Vein endothelial cell (primary cell): ENCODE data around the gene PRSS8.

DNA sequence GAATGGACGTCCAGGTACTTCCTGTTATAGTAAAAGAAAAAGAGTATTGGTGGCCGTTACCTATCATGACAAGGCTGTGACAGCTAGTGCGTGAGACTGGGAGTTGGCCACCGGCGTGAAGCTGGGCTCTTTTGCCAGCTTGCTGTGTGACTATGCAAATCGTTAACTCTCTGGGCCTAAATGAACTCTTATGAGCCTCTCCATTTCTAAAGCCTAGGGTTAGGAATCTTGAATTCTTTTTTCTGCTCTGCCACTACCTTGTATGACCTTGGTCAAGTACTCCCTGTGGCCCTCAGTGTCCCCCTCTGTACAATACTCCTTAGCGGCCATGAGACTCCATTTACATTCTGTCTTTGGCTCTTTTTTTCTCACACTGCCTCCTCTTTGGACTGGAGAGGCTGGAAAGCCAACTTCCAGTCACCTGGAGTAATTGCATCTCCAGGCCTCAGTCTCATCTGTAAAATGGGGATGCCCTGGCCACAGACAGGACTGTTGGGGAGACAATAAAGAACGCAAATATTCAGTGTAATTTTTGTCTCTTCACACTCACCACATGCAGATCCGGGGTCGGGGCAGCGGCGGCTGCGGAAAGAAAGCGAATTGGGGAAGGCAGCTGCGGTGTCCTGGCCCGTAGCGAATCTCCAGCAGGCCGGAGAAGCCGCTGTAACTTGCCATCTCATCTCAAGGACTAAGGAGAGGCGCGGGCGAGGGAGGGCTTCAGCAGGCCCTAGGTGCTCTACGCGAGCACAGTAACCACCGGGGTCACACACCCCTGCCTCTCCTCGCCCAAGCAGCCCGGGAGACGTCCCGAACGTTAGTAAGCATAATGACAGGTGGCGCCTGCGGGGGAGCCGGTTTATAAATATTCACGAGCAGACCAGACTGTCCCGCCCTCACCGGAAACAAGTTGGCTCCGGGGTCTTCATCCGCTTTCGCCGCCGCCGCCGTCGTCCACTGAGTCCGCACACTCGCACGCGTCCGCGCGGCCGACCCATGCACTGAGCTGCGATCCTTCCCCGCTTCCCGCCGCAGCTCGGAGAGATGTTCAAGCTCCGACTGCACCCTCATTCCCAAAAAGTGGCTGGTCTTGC, 869 bp downstream of the CFAP119 start:
- CAGE, long polyA plus RNA, result no peak

GRCh38 chr16:30805997-30806537, 19.1 kb upstream of the ZNF629 start:
- CAGE, long polyA plus RNA, result no peak

DNA sequence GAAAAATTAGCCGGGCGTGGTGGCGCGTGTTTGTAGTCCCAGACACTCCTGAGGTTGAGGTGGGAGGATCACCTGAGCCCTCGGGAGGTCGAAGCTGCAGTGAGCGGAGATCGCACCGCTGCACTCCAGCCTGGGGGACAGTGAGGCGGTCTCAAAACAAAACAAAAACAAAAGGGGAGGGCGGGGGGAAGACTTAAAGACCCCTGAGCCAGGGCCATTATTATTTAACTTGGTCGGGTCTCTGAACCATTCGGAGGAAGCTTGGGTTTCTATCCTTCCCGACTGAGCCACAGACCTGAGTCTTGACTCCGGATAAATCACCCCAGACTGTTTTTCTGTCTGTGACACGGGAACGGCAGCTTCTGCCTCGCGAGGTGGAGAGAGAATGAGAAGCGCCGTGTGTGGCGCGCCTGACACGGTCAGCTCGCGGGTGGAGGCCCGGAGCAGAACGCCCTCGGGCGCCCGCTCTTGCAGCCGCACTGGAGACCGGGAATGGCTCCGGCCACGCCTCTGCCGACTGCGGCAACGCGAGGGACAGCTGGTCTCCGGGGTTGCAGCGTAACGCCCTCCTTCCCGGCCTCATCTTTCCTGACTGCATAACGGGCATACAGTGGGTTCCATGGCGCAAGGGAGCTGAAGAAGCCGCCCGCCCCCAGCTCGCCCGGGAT, 19.3 kb downstream of the BCL7C start:
- CAGE, long polyA plus RNA, result no peak

- CAGE, long polyA plus RNA, result no peak
These were observed 18.1 kb downstream of the BCL7C start for GRCh38 chr16:30875579-30876421.

- CAGE, long polyA plus RNA, result no peak
These were observed 803 bp downstream of the FBXL19 start for GRCh38 chr16:30923761-30924988.

GRCh38 chr16:30930376-30930587, 6.9 kb downstream of the FBXL19 start:
- CAGE, long polyA plus RNA, result no peak

DNA sequence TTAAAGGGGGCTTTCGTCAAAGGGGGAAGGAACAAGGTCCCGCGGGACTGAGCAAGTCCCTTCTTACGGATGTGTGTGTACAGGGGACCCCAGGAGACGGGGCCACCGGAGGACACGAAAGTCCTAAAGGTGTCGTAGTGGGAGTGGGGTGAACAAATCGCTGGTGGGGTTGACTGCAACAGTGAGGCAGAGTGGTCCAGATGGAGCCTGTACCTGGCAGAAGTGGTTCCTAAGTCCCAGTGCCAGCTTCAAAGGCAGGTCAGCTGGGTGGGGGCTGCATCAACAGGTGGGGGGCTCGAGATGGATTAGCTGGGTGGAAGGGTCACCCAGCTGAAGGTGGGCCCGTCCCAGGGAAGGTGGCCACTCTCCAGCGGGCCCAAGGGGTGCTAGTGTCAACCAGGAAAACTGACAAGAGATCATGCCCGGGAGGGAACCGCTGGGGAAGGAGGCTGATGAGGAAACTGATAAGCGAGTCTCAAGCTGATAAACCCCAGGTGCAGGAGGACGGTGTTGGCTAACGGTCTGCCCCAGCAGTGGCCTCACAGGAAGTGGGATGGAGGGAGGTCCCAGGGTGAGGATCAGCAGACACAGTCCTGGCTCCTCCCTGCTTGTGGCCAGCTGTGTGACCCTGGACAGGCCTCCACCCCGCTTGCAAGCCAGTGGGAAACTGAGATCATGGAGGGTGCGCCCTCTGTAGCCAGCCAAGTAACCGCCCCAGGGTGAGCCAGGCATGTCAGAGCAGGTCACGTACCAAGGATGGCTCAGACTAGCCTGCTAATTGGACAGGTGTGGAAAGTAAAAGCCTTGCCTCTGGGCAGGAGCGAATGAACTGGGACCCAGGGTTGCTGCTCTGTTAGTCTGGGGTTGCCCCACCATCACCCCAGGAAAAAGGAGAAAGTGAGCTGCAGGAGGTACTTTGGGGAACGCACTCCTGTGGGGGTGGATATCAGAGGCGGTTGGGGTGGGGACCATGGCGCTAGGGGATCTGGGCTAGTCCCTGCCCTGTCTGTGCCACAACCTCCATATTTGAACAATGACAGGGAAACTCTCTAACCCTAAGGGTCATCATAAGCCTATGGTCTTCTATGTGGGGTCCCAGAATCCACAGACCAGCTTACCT, 1.1 kb downstream of the ORAI3 start:
- CAGE, long polyA plus RNA, result no peak

- CAGE, long polyA plus RNA, result no peak
These were observed 8.6 kb upstream of the HSD3B7 start for GRCh38 chr16:30976199-30976950.

GRCh38 chr16:30998953-31000008, 11.2 kb downstream of the STX1B start:
- CAGE, long polyA plus RNA, result no peak

DNA sequence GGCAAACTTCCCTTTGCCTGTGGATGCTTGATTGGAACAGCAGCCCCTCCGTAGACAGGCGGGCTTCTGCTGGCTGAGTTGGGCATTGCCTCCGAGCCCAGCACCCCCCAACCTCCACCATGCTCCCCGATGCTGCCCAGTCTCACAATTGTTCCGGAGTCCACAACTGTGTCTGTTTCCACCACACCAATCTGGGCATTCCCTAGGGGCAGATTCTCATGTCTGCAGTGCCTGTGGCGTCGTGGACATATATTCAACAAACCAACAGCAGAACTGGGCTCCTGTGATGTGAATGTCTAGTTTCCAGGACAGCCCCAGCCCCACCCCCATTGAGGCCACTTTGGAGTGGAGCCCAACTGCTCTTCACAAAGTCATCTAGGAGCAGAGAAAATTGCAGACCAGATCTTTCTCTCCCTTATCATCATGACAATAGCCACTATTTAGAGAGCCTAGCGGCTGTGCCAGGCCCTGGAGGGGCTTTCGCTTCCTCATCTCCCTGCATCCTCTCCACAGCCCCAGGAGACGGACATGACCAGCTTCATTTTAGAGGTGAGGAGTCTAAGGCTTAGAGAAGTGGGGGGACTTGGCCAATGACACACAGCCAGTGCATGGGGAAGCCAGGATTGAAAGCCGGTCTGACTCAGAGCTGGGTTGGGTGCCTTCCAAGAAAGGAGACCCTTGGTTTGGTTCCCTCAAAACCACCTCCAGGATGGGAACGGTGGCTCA, 1.5 kb downstream of the PRSS8 start:
- CAGE, long polyA plus RNA, result no peak

DNA sequence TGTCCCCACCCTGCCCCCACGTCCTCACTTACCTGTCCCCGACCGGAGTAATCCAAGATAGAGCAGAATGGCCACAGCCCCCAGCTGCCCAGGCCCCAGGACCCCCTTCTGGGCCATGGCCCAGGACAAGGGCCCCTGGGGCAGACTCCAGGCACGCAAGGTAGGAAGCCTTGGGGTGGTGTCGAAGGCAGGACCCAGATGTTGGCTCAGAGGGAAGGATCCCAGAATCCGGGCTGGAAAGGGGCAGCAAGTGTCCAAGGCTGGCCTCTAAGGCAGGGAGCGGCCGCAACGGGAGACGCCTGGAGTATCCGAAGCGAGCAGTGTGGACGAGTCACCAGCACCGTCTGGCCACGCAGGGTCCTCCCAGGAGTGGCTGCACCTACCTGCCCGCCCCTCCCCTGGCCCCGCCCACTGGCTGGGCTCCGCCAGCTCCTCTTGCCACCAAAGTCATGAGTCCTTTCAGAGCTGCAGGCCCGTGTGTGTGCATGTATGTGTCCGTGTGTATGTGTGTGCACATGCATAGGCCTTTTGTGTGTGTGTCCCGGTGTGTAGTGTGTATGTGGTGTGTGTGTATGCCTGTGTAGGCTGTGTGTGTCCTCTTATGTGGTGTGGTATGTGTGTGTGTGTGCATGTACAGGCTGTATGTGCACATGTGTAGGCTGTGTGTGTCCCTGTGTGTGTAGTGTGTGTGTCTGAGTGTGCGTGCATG, at the start of gene PRSS8:
Gene PRSS8 (minus strand): TSS at position 346 of the 709 bp plus-strand sequence.
- CAGE, long polyA plus RNA, result no peak

GRCh38 chr16:31139280-31139555, 3.7 kb upstream of the PRSS8 start:
- CAGE, long polyA plus RNA, result no peak

- CAGE, long polyA plus RNA, result no peak
These were observed 6.3 kb upstream of the PRSS8 start for GRCh38 chr16:31141662-31142360.

DNA sequence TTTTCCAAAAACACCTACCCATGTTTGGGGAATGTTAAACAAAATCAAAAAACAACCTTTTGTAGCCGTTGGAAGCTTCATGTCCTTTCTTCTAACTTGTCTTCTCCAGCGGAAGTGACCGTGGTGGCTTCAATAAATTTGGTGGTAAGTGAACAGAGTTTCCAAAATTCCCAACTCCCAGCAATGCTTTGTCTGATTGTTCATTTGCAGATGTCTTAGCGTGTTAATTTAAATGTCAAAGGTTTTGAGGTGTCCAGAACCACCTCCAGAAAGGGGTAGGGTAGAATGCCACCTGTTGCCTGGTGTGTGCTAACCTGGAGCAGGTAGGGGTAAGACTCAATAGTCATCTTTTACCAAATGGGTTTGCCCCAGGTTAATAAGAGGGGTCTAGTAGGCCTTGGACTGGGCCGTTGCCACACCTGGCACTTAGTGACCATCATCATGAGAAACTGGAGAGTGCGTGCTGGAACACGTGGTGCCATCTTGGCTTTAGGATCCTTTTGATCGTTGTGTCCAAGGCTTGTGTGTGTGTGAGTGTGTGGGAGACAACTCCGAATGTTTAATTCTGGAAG, 6.8 kb downstream of the FUS start:
- CAGE, long polyA plus RNA, result no peak

- CAGE, long polyA plus RNA, result no peak
These were observed 9.3 kb downstream of the PYCARD start for GRCh38 chr16:31192849-31194146.

DNA sequence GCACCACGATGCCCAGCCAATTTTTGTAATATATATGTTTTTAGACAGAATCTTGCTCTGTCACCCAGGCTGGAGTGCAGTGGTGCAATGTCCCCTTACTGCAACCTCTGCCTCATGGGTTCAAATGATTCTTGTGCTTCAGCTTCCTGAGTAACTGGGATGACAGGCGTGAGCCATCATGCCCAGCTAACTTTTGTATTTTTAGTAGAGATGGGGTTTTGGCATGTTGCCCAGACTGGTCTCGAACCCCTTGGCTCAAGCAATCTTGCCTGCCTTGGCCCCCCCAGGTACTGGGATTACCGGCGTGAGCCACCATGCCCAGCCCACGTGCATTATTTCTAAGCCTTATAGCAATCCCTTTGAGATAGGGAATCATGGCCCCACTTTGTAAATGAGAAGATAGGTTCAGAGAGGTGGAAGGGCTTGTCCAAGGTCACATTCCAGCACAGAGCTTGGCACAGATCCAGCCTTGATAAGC, 4.1 kb upstream of the PYCARD start:
- CAGE, long polyA plus RNA, result no peak

DNA sequence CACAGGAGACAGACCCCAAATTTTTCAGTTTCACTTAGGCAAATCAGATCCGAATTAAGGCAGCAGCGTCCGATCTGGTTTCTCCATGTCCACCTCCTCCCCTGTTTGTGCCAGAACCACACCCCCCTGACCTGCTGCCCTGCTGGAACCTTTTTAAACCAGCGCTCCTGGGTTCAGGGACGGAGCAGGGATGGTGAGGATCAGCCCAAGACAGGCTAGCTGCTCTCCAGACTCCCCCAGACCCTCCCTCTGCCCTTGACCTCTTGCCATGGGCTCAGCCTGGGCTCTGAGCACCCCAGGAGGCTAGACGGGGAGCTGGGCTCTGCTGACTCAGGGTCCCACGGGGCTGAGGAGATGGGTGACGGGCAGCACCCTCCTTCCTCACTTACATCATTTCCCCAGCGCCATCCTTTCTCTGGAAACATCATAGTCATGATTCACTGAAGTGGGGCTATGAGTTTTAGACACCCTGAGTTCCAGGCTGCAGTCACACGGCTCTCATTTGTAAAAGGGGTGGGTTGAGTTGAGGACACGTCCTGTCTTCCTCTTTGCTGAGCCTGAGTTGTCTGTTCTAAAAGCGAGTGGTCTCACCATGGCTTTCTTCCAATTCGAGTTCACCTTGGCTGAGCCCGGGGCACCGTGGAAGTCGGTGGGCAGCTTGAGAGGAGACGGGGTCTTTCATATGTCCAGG, 3.1 kb upstream of the ITGAX start:
- CAGE, long polyA plus RNA, result no peak

- CAGE, long polyA plus RNA, result no peak
These were observed 8.0 kb downstream of the ITGAX start for GRCh38 chr16:31362743-31363657.

- CAGE, long polyA plus RNA, result no peak
These were observed 6.7 kb upstream of the ARMC5 start for GRCh38 chr16:31452306-31453232.

DNA sequence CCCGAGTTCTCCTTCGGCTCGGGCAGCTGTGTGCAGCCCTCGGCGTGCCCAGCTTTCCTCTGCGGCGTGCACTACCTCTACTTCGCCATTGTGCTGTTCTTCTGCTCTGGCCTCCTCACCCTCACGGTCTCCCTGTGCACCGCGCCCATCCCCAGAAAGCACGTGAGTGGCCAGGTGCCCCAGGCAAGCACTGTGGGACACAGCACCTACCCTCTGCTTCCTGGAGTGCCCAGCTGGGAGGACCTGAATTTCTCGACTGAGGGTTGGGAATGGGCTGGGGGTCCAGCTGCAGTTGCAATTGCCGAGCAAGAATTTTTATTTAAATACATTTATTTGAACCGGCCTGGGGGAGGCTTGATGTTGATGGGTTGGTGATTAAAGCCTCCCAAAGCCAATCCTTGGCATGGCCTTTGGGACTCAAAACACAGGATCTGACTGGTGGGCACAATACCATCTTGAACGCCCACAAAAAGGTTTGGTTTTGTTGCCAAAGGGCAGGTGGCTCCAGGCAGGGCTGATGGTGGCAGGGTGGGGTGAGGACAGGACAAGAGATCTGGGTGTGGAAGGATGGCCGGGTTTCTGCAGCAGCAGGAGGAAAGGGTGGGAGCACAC, 6.4 kb downstream of the SLC5A2 start:
- CAGE, long polyA plus RNA, result no peak